ENCODE data around the genes KDM5B and ADIPOR1.

DNA sequence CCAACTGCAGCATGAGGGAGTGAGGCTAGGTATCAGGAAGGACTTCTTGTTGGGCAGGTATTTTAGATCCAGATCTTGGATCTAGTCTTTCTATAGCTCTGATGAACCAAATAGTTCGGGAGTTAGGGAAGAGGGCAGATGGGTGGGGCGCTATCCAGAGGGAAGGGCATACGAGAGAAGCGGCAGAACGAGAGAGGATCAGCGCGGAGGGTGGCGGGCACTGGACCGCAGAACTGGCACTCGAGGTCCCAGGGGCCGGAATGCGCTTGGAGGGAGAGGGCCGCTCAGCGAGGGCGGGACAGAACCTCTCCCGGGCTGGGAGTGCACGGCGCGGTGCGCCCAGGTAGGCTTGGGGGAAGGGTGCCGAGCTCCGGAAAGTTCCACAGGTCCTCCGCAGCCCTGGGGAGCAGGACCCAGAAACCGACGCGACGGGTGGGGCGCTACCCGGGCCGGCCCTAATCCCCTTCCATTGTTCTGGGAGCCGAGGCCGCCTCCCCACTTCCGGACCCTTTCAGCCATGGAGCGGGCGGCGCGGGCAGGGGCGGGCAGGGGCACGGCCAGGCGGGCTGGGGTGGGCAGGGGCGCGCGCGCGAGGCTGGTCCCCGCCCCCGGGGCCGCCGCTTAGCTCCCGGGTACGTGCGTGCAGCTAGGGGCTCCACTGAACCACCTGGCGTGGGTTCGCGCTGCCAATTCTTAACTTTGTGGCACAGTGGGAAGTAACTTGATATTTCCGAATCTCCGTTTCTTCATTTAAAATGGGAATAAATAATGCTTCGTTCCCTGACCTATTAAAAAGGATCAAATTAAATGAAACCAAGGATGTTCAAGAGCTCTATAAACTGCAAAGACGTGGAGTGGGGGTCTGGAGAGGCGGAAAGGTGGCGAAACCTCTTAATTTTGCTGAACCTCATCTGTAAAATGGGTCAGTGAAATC is 20.6 kb downstream of the LGR6 start:
- RRBS = 9% methylated on average over 33 of the region's 61 CpGs
CAGE:
- cytosol, long polyA plus RNA = no peak
- long polyA plus RNA = no peak
- nucleus, long polyA plus RNA = no peak

- RRBS = no CpG with 5 or more reads among the region's 19 CpGs
CAGE:
- cytosol, long polyA plus RNA = no peak
- long polyA plus RNA = no peak
- nucleus, long polyA plus RNA = no peak
Measured at GRCh38 chr1:202235769-202236858, 42.5 kb downstream of the LGR6 start.

DNA sequence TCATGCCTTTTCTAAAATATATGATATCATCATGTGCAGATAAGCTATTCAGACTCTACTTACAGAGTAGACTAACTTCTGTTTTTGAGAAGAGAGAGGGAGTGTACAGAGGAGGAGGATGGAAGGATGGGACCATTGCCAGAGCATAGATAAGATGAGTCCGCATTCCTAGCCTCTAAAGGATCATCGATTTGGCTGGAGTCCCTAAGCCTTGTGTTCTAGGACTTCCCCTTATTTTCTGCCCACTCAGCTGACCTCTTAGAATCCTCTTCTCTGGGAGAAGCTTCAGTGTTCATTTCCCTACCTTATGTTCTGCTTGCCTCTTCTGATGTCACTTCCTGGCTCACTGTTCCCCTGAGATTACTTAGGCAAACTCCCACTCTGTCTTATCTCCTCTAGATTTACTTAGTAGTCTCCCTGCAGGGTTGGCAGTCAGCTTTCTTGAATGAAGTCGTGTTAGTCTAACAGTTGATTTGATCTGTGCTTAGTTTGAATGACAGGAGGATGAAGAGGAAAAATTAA is 156.7 kb downstream of the SYT2 start:
- RRBS = no CpG with 5 or more reads among the region's 3 CpGs
CAGE:
- cytosol, long polyA plus RNA = no peak
- long polyA plus RNA = no peak
- nucleus, long polyA plus RNA = no peak

DNA sequence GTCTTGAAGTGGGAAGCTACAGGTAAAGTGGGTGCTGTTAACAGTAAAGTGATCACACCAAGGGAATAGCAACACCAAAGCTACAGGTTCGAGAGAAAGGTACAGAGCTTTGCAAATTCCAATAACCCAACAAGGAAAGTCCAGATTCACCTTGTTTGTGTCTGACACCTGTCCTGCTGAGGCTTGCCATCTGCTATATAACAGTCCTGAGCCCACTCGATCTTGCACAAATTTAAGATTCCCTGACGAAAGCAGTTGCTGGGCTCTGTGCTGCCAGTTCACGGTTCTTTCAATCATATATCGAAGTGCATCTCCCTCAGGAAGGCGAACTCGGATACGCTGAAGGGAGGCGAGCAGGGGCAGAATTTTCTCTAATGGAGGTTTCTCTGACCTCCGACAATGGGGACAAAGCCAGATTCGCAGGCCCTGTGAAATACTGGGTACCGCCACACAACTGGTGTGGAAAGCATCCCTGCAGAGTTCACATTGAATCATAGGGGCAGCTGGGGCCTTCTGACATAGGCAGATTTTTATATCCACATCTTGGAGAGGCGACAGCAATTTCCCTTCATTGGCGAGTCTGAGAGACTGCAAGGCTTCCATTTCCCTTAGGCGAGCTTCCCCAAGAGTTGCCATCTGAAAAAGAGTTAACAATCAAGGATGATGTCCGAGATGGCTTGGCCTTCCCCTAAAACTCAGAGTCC is 23.1 kb upstream of the SYT2 start:
- RRBS = no CpG with 5 or more reads among the region's 16 CpGs
CAGE:
- cytosol, long polyA plus RNA = no peak
- long polyA plus RNA = no peak
- nucleus, long polyA plus RNA = no peak

DNA sequence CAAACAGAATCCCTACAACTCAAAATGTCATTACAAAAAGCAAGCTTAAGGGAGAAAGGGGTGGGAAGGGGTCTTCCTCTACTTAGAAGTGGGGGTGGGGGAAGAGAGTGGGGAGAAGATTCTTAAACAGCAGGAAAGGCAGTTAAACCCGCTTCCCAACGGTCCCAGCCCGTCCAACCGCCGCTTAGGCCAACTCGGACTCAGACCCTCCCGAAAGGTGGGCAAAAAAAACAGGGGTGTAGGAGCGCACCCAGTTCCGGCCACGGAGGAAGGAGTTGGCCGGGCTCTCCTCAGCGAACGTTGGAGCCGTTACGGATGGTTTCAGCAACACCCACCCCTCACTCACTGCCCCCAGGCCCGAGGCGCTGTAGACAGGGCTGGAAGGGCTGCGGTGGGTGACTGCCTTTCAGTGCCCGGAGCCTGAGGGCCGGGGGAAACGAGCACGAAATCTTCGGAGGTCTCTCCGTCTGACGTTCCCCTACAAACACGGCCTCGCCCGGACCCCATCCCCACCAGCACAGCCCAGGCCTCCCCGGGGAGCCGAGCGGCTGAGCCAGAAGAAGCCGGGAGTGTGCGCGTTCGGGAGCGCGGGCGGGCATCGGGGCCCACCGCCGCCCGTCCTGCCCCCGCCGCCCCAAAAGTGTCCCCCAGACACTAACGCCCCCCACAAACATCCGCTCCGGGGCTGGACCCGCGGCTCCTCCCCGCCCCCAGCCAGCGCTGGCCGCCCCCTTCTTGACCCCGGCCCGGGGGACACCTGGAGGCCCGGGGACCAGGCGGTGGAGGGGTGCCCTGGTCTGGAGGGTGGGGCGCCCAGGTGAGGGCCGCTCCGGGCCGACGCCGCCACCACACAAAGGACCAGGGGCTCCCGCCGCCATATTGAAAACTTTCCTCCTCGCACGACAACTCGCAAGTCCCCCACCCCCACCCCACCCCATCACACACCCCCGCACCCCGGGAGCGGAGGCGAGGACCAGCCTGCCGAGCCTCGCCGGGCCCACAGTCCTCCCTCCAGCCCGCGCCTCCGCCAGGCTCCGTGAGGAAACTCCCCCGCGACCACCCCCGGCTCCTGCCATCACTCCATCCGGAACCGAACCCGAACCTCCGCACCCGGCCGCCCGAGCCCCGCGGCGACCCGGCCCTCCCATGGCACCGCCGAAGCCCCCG is 1.1 kb downstream of the KDM5B start:
- RRBS = 2% methylated on average over 45 of the region's 95 CpGs
CAGE:
- cytosol, long polyA plus RNA = no peak
- long polyA plus RNA = no peak
- nucleus, long polyA plus RNA = no peak

- RRBS = 2% methylated on average over 35 of the region's 88 CpGs
CAGE:
- cytosol, long polyA plus RNA = start-site peak on the minus strand at chr1:202808391-202808502, 56 and 82 reads in 2 replicates
- long polyA plus RNA = no peak
- nucleus, long polyA plus RNA = no peak
Measured at GRCh38 chr1:202807894-202809040, at the start of gene KDM5B. Gene KDM5B, minus strand, starts transcription at chr1:202808421.

GRCh38 chr1:202927471-202927756 is 380 bp upstream of the KLHL12 start:
- RRBS = no CpG with 5 or more reads among the region's 14 CpGs
CAGE:
- cytosol, long polyA plus RNA = no peak
- long polyA plus RNA = no peak
- nucleus, long polyA plus RNA = no peak

- RRBS = no CpG with 5 or more reads among the region's 6 CpGs
CAGE:
- cytosol, long polyA plus RNA = no peak
- long polyA plus RNA = no peak
- nucleus, long polyA plus RNA = no peak
Measured at GRCh38 chr1:202940835-202941881, 14.1 kb upstream of the KLHL12 start.

- RRBS = 1% methylated on average over 40 of the region's 97 CpGs
CAGE:
- cytosol, long polyA plus RNA = start-site peak on the minus strand at chr1:202958253-202958315, 2,229 and 2,482 reads in 2 replicates
- long polyA plus RNA = start-site peak on the minus strand at chr1:202958252-202958315, 711 and 1,957 reads in 2 replicates
- nucleus, long polyA plus RNA = start-site peak on the minus strand at chr1:202958253-202958303, 384 and 455 reads in 2 replicates
Measured at GRCh38 chr1:202957386-202958680, at the start of gene ADIPOR1. Gene ADIPOR1, minus strand, starts transcription at chr1:202958312.

DNA sequence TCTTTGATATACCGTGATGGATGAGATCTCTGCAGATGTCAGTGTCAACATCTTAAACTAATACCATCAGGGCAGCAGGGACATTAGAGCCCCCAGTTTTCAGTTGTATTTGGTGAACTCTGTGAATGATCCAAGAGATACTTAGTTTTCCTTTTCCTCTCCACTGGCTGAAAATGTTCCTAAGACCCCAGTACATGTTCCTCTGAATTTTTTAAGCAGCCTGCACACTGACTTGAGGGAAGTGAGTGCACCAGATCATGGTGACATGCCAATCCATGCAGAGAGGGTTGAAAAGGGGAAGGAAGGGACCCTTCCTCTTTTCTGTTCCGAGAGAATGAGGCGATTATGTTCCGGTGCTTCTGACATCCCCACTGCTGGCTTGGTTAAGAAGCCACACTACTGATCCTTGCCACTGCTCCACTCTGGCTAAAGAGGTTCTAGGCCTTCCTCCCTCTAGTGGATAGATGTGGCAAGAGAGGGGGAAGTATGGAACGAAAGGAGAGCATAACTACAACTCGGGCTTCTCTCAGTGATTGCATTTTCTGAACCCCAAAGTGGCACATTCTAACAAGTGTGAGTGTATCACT is 1.8 kb upstream of the CYB5R1 start:
- RRBS = no CpG with 5 or more reads among the region's 6 CpGs
CAGE:
- cytosol, long polyA plus RNA = no peak
- long polyA plus RNA = no peak
- nucleus, long polyA plus RNA = no peak

- RRBS = no CpG with 5 or more reads among the region's 6 CpGs
CAGE:
- cytosol, long polyA plus RNA = no peak
- long polyA plus RNA = no peak
- nucleus, long polyA plus RNA = no peak
Measured at GRCh38 chr1:203022557-203022867, 3.8 kb upstream of the PPFIA4 start.

DNA sequence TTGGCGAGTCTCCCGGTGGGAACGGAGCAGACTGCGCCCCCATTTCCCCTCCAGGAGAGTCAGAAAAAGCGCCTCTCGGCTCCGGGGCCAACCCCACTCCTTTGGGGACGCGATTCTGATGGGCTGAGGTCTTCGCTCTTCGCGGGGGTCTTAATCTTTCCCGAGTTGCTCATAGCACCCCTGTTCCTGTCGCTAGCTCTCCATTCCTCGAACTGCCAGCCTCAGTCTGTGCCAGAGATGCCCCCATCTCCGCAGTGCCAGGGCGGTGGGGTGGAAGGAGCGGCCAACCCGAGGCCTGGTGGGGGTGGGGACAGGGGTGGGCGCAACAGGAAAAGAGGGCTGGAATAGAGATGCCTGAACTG is 604 bp downstream of the PPFIA4 start:
- RRBS = 18% methylated on average over 6 of the region's 20 CpGs
CAGE:
- cytosol, long polyA plus RNA = no peak
- long polyA plus RNA = no peak
- nucleus, long polyA plus RNA = no peak

DNA sequence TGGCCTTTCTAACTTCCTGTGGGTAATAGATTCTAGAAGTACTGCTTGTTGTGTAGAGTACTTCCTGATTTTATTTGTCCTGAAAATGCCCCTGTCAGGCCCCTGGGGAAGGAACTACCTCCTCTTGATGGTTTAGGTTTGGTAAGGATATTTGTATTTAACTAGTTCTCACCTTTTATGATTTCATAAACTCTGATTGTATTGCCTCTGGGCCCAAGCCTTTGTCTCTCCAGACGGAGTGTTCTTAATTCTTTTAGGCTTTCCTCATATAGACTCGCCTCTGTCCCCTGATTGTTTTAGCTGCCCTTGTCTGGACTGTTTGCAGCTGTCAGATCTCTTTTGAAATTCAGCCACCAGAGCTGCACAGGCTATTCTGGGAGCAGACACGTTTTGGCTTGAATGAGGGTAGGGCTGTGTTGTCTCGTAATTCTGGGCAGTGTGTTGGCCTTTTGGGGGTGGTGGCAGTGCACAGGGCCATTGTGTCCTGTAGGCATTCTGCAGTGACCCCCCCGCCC is 16.5 kb downstream of the MYOG start:
- RRBS = no CpG with 5 or more reads among the region's 5 CpGs
CAGE:
- cytosol, long polyA plus RNA = no peak
- long polyA plus RNA = no peak
- nucleus, long polyA plus RNA = no peak

DNA sequence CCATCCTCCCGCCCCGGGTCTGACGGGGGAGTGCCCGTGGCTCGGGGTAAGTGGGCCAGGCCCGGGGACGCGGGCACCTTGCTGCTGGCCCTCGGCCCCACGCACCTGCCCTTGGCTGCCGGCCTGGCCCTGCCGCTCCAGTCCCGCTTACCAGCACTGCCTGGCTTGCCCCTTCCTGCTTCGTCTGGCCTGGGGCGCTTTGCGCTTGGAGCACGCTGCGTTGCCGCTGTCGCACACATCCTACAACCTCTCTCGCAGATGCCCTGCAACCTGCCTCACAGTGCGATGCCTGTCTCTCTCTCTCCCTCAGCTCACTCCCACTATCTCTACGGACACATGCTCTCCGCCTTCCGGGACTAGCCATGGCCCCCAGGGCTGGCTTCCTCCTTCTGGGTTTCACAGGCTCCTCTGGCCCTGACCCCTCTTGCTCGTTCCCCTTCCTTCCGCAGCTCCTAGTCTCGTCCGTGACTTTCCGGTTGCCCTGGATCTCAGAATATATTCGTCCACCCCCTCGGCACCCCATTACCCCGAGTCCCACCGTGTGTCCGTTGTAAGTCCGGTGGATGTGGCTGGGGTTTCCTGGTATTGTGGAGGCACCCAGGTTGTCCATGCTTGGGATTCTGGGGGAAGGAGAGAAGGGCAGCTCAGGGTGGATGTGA is 9.7 kb downstream of the MYOG start:
- RRBS = 83% methylated on average over 20 of the region's 36 CpGs
CAGE:
- cytosol, long polyA plus RNA = no peak
- long polyA plus RNA = no peak
- nucleus, long polyA plus RNA = no peak

DNA sequence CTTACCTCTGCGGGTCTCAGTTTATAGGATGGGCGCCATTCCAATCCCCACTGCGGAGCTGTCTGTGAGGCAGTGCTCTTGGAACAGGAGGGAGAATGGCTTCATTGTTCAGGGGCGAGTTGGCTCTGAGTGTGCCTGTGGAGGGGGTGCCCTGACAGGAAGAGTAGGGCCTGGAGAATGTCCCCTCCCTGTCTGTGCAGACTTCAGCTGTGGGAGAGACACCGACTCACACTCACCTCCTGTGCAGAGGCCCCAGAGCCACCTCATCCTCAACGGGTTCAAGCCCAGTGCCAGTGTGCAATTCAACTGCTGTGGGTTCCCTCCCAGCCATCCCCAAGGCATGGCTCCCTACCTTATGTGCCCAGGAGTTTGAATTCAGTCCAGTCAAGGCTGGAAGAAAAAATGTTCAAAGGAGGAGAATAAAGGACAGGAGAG is 17.2 kb downstream of the ADORA1 start:
- RRBS = no CpG with 5 or more reads among the region's 6 CpGs
CAGE:
- cytosol, long polyA plus RNA = no peak
- long polyA plus RNA = no peak
- nucleus, long polyA plus RNA = no peak

- RRBS = no CpG with 5 or more reads among the region's 6 CpGs
CAGE:
- cytosol, long polyA plus RNA = no peak
- long polyA plus RNA = no peak
- nucleus, long polyA plus RNA = no peak
Measured at GRCh38 chr1:203176008-203176226, 291 bp upstream of the MYBPH start.

GRCh38 chr1:203277925-203279033 is 27.0 kb upstream of the BTG2 start:
- RRBS = no CpG with 5 or more reads among the region's 23 CpGs
CAGE:
- cytosol, long polyA plus RNA = no peak
- long polyA plus RNA = no peak
- nucleus, long polyA plus RNA = no peak

DNA sequence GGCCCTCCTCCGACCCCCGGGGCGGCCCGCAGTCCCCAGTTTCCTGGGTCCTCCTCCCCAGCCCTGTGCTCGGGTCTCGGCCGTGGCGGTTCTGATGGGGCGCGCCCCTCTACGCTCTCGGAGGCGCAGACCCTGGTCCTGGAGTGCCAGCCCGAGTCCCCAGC is 427 bp downstream of the BTG2 start:
- RRBS = 1% methylated on average over 2 of the region's 14 CpGs
CAGE:
- cytosol, long polyA plus RNA = no peak
- long polyA plus RNA = no peak
- nucleus, long polyA plus RNA = no peak

DNA sequence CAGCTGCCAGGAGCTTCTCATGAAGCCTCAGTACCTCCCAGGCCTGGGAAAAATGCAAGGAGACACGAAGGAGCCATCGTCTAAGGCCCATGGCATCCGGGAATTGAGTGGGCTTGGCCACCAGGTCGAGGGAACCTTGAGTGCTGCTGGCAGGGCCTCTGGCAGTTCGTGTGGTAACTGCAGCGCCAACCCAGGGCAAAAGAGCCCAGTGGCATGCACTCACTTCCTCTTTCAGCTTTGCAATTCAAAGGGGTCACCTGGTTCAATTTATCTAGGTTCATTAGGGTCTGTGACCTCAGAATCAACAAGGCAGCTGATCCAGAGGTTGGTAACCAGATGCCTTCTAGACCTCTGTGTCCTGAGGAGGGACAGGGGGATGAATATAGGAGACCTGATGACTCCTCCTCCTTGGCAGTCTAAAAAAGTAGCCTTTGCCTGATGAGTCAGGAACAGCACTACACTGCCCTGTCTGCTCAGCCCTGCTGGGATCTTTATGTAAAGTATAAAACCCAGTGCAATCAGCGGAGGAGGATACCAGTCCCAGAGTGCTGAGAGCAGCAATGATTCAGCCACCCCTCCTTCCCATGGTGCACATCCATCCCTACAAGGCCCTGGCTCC is 11.0 kb upstream of the FMOD start:
- RRBS = no CpG with 5 or more reads among the region's 7 CpGs
CAGE:
- cytosol, long polyA plus RNA = no peak
- long polyA plus RNA = no peak
- nucleus, long polyA plus RNA = no peak

DNA sequence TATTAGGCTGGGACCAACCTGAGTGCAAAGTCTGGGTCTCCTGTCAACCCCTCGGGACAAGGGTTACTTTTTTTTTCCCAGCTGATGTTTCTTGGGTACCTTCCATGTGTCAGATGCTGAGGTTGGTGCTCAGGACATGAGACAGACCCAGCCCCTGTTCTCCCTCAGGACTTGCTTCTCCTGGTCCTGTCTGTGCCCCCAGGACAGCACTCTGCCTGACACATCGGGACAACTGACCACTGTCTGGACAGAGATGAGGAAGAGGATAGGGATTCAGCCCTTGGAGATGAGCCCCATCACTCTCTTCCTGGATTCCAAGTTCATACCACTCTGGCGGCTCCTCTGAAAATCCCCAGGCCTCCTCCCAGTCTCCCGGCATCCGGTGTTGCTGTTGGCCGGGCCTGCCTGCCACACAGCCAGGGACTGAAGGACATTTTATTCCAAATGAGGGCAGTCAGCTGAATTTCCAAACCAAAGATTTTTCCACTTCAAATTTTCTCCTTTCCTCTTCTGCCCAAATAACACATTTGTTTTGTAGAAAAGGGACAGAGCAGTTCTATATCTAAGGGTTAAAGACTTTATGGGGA is 55.7 kb upstream of the FMOD start:
- RRBS = no CpG with 5 or more reads among the region's 6 CpGs
CAGE:
- cytosol, long polyA plus RNA = no peak
- long polyA plus RNA = no peak
- nucleus, long polyA plus RNA = no peak

Data from SK-N-SH (cell line).